Keratinocyte (primary cell): ENCODE measurements around a stretch of chr22.

CAGE:
- cytosol, long polyA minus RNA: start-site peak on the plus strand at chr22:30969978-30970030, 6 reads; start-site peak on the plus strand at chr22:30970138-30970258, 8 reads
- cytosol, long polyA plus RNA: no peak
- long polyA plus RNA: no peak
- nucleus, long polyA minus RNA: no peak
- nucleus, long polyA plus RNA: start-site peak on the plus strand at chr22:30969391-30969540, 17 and 22 reads in 2 replicates; start-site peak on the plus strand at chr22:30969730-30969785, 24 and 23 reads in 2 replicates; start-site peak on the plus strand at chr22:30969843-30969915, 15 and 42 reads in 2 replicates; start-site peak on the plus strand at chr22:30970011-30970037, 27 and 19 reads in 2 replicates; start-site peak on the plus strand at chr22:30970155-30970260, 113 and 43 reads in 2 replicates
Observed at GRCh38 chr22:30969351-30970313, 1.1 kb upstream of the MORC2 start.

DNA sequence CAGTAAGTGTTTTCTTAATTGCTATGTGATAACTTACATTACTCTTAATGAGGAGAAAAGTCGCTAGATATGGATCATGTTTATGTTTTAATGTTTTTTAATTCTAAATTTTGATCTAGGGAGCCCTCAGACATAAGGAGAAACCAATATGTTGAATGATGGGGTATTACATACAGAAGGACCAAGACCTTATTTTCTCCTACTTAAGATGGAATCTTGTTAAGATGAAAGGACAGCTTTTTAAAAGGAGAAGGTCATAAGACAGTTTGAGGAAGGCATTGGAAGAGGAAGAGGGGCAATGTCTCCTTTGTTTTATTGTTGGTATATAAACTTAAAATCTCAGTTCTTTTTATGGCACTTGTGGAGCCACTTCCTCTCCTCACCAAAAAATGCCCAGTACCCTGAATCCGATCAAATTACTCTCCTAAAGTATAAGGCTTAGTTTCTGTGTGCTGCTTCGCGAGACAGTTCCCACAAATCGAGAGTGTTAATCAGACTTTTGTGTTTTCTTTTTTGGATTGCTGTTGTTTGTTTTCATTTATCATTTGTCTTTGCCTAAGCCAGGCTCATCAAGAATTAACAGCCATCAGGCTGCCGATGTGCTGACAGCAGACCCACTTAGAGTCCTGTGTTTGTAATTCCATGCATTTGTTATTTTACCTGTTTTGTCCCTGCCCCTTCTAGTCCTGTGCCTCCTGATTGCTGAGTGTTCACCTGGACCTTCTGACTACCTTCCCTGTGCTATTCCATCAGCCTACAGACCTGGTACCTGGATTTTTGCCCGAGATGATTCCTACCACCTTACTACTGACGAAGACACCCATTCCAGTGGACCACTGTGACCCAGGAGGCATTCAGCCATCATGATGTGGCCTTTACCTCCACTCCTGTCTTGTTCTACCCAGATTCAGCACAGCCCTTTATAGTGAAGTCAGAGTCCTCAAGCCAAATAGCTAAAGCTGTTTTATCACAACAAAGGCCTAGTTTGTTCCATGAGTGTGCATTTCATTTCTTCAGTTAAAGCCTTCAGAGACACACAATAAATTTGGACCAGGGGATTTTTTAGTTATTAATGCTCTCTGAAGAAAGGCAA is 3.9 kb upstream of the MORC2 start:
CAGE:
- cytosol, long polyA minus RNA: start-site peak on the plus strand centred at position 234 of the sequence, 362 bp wide, 21 reads
- cytosol, long polyA plus RNA: no peak
- long polyA plus RNA: no peak
- nucleus, long polyA minus RNA: no peak
- nucleus, long polyA plus RNA: no peak

GRCh38 chr22:30978065-30979077 is 9.8 kb upstream of the MORC2 start:
CAGE:
- cytosol, long polyA minus RNA: no peak
- cytosol, long polyA plus RNA: no peak
- long polyA plus RNA: no peak
- nucleus, long polyA minus RNA: no peak
- nucleus, long polyA plus RNA: no peak

DNA sequence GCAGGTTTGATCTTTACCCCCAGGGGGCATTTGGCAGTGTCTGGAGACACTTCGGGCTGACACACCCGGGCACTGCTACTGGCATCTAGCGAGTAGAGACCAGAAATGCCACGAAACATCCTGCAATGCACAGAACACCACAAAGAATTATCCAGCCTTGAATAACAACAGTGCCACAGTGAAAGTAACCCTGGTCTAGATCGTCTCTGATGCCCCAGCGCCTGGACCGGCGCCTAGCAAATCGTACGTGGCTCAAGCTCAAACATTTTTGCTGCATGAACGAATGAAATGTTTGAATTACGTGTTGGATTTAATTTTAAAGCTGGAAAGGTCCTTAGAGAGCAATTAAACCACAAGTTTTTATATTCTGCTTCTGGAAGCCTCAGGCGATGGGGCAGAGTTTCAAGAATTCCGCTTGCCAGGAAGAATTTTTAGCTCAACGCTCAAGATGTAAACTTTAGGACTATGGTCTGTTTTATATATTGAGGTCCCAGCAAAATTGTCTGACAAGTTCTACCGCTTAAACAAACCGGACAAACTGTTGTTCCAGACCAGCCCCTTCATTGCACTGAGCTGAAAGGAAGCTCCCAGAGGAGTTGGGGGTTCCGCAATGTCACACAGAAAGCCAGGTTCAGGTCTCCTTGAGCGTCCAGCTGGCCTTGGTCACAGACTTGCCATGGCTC is 44.3 kb upstream of the SMTN start:
CAGE:
- cytosol, long polyA minus RNA: no peak
- cytosol, long polyA plus RNA: no peak
- long polyA plus RNA: no peak
- nucleus, long polyA minus RNA: no peak
- nucleus, long polyA plus RNA: no peak

CAGE:
- cytosol, long polyA minus RNA: no peak
- cytosol, long polyA plus RNA: no peak
- long polyA plus RNA: no peak
- nucleus, long polyA minus RNA: no peak
- nucleus, long polyA plus RNA: no peak
Observed at GRCh38 chr22:31063655-31064859, 17.1 kb upstream of the SMTN start.

GRCh38 chr22:31087673-31088161 is 6.6 kb downstream of the SMTN start:
CAGE:
- cytosol, long polyA minus RNA: no peak
- cytosol, long polyA plus RNA: no peak
- long polyA plus RNA: no peak
- nucleus, long polyA minus RNA: no peak
- nucleus, long polyA plus RNA: no peak

DNA sequence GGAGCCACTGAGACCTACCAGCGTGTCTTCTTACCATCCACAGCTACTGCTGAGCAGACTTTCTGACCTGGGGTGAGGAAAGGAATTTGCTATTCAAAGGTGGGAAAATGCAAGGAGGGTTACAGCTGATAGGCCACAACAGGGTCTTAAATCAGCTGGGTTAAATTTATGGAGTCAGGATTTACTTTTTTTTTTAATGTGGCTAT is 572 bp upstream of the SELENOM start:
CAGE:
- cytosol, long polyA minus RNA: no peak
- cytosol, long polyA plus RNA: no peak
- long polyA plus RNA: no peak
- nucleus, long polyA minus RNA: no peak
- nucleus, long polyA plus RNA: no peak

GRCh38 chr22:31192412-31193028 is 19.6 kb upstream of the LIMK2 start:
CAGE:
- cytosol, long polyA minus RNA: no peak
- cytosol, long polyA plus RNA: no peak
- long polyA plus RNA: no peak
- nucleus, long polyA minus RNA: no peak
- nucleus, long polyA plus RNA: no peak

GRCh38 chr22:31214963-31215568 is 3.0 kb downstream of the LIMK2 start:
CAGE:
- cytosol, long polyA minus RNA: no peak
- cytosol, long polyA plus RNA: no peak
- long polyA plus RNA: no peak
- nucleus, long polyA minus RNA: no peak
- nucleus, long polyA plus RNA: no peak

CAGE:
- cytosol, long polyA minus RNA: no peak
- cytosol, long polyA plus RNA: no peak
- long polyA plus RNA: no peak
- nucleus, long polyA minus RNA: no peak
- nucleus, long polyA plus RNA: no peak
Observed at GRCh38 chr22:31250641-31251326, 38.7 kb downstream of the LIMK2 start.

DNA sequence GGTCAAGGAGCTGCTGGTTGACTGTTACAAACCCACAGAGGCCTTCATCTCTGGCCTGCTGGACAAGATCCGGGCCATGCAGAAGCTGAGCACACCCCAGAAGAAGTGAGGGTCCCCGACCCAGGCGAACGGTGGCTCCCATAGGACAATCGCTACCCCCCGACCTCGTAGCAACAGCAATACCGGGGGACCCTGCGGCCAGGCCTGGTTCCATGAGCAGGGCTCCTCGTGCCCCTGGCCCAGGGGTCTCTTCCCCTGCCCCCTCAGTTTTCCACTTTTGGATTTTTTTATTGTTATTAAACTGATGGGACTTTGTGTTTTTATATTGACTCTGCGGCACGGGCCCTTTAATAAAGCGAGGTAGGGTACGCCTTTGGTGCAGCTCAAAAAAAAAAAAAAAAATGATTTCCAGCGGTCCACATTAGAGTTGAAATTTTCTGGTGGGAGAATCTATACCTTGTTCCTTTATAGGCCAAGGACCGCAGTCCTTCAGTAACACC is 15.2 kb downstream of the PIK3IP1 start:
CAGE:
- cytosol, long polyA minus RNA: no peak
- cytosol, long polyA plus RNA: no peak
- long polyA plus RNA: no peak
- nucleus, long polyA minus RNA: no peak
- nucleus, long polyA plus RNA: no peak

GRCh38 chr22:31281976-31283050 is 10.0 kb downstream of the PIK3IP1 start:
CAGE:
- cytosol, long polyA minus RNA: no peak
- cytosol, long polyA plus RNA: no peak
- long polyA plus RNA: no peak
- nucleus, long polyA minus RNA: no peak
- nucleus, long polyA plus RNA: no peak

DNA sequence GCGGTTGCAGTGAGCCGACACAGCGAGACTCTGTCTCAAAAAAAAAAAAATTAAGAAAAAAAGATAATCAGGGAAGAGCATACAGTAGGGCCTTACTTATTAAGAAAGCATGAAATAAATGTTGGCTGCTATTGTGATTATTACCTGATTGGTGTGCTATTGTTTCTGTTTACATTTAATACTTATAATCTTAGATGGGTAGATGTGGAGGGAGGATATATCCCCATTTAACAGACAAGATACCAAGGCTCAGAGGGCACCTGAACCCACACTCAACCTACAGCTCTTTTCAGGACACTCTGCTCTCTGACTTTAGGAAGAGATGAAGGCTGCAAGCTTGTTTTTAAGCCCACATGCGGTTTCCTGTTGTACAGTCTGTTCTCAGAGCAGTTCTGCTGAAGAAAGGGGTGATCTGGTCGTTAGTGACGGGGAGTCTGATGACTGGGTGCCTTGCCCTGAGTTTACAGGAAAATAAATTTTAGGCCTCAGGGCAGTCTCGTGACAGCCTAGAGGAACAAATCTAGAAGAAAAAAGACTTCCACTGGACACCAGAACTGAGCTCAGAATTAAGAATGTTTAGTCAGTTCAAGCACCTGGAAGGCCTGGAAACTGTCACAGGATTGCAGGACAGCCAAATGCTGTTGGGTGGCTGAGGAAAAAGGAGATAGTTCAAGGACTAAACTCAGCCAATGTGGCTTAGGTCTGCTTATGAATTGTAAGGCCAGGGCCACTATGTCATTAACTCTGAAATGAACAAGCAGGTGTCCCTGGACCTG is 6.0 kb downstream of the PIK3IP1 start:
CAGE:
- cytosol, long polyA minus RNA: no peak
- cytosol, long polyA plus RNA: no peak
- long polyA plus RNA: no peak
- nucleus, long polyA minus RNA: no peak
- nucleus, long polyA plus RNA: no peak

GRCh38 chr22:31341517-31342025 is 4.6 kb downstream of the PATZ1 start:
CAGE:
- cytosol, long polyA minus RNA: no peak
- cytosol, long polyA plus RNA: no peak
- long polyA plus RNA: no peak
- nucleus, long polyA minus RNA: no peak
- nucleus, long polyA plus RNA: no peak

DNA sequence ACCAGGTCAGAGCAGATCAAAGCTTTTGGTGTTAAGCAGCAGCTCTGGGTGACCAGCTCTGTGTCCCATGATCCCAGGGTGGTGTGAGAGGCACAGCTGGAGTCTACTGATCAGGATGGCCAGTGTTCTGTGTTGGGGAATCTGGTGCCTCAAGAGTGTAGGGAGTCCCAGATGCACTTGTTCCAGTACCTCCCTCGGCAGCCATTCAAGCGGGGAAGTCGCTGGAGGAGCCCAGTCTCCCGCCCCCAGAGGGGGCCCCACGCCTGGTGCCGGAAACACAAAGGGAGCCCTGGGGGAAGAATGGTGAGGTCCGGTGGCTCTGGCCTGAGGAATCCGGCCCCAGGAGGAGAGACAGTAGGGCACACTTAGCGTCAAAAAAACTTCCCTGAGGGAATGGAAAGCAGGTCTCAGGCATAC is 2.4 kb downstream of the PATZ1 start:
CAGE:
- cytosol, long polyA minus RNA: no peak
- cytosol, long polyA plus RNA: no peak
- long polyA plus RNA: no peak
- nucleus, long polyA minus RNA: no peak
- nucleus, long polyA plus RNA: no peak

DNA sequence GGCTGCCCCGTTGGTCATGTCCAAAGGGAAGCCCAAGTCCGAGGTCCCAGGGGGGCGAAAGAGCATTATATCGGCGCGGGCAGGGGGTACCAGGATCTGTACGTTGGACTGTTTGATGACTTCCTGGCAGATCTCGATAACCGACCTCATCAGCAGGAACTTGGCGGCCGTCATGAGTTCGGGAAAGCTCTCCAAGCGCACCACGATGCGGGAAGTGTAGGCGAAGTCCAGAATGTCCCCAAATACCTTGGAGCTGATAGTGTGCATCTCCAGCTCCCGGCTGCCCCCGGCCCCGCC is 1.2 kb downstream of the PATZ1 start:
CAGE:
- cytosol, long polyA minus RNA: no peak
- cytosol, long polyA plus RNA: no peak
- long polyA plus RNA: no peak
- nucleus, long polyA minus RNA: no peak
- nucleus, long polyA plus RNA: no peak

GRCh38 chr22:31347287-31348056 is 1.3 kb upstream of the PATZ1 start:
CAGE:
- cytosol, long polyA minus RNA: no peak
- cytosol, long polyA plus RNA: no peak
- long polyA plus RNA: no peak
- nucleus, long polyA minus RNA: no peak
- nucleus, long polyA plus RNA: no peak

GRCh38 chr22:31393986-31394300 is 5.5 kb upstream of the DRG1 start:
CAGE:
- cytosol, long polyA minus RNA: no peak
- cytosol, long polyA plus RNA: no peak
- long polyA plus RNA: no peak
- nucleus, long polyA minus RNA: no peak
- nucleus, long polyA plus RNA: no peak

CAGE:
- cytosol, long polyA minus RNA: no peak
- cytosol, long polyA plus RNA: no peak
- long polyA plus RNA: no peak
- nucleus, long polyA minus RNA: no peak
- nucleus, long polyA plus RNA: no peak
Observed at GRCh38 chr22:31400080-31400620, 746 bp downstream of the DRG1 start.

DNA sequence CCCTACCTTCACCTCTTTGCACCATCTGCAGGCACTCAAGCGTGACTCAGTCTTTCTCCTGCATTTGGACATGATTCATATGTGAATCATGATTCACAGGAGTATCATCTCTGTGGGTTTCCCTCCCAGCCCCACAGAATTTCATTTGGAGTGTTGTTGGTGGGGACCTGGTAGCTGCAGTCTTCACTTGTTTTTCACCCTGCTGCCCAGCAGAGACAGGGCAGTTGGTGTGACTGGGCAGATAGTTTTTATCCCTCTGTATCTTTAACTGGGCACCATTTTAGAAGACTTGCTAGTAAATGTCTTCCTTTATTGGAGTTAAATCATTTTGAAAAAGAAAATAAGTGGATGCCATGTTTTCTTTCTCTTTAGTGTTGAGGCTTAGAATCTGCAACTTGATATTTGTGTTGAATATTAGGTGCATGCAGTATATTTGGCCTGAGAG is 75.8 kb downstream of the DEPDC5 start:
CAGE:
- cytosol, long polyA minus RNA: no peak
- cytosol, long polyA plus RNA: no peak
- long polyA plus RNA: no peak
- nucleus, long polyA minus RNA: no peak
- nucleus, long polyA plus RNA: no peak